Gastrocnemius medialis (tissue), 3 donors: ENCODE measurements around the gene CLINT1.

DNA sequence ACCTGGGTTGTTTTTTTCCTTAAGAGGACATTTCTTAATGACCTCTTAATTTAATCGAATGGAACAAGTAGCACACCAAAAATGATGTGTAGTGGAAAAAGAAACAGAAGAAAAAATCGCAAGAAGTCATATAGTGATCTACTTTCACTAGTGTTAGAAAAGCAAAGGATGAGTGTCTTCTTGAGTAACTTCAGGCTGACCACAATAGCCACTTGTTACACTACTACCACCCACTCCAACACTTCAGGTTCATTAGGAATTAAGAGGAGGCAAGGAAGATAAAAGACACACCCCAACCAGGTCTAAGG lies 815 bp downstream of the CLINT1 start:
- PRO-cap = no peak
- RAMPAGE, long total RNA, 3 experiments = no peak in any of the 3 experiments

DNA sequence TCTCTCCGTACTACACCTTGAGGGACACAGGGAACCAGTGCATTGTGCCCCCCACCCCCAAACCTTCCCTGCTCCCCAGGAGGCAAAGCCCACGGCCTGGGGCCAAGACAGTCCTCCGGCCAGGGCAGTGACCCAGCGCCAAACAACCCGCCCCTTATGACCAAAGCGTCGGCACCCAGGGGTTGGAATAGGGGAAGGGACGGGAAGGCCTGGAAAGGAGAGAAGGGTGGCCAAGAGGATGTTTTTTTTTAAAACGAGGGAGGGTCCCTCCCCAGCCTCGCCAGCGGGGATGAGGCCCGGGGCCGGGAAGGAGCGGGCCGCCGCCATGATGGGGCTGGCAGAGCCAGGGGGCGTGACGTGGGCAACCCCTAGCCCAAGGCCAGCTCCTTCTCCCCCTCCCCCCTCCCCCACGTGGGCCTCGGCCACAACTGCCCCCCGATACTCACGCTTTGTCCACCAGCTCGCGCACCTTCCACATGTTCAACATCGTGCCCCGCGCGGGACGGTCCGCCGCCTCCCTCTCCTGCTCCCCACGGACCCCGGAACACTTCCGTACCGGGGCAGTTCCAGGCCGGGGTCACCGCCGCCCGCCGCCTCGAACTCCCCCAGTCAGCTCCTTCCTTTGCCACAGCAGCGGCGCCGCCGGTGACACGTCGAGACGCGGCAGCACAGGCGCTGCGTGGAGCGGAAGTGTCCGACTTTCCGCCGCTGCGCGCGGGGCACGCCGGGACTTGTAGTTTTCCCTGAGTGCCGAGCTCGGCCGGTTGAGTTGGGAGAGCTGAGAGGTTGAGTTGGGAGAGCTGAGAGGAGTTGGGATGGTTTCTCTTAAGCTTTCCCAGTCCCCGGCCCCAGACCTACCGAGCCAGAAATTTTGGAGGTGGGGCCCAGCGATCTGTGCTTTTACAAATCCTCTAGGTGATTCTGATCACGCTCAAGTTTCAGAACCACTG lies at the start of gene CLINT1:
Gene CLINT1 (minus strand): TSS at position 662 of the 950 bp plus-strand sequence.
- PRO-cap = bidirectional peak, plus-strand start at position 746 of the sequence, minus-strand start at position 647 of the sequence
- RAMPAGE, long total RNA, 3 experiments = start-site peak on the minus strand in 3 of 3 experiments, centred at positions 575 to 608 of the sequence, 2,334 to 4,117 reads per replicate

DNA sequence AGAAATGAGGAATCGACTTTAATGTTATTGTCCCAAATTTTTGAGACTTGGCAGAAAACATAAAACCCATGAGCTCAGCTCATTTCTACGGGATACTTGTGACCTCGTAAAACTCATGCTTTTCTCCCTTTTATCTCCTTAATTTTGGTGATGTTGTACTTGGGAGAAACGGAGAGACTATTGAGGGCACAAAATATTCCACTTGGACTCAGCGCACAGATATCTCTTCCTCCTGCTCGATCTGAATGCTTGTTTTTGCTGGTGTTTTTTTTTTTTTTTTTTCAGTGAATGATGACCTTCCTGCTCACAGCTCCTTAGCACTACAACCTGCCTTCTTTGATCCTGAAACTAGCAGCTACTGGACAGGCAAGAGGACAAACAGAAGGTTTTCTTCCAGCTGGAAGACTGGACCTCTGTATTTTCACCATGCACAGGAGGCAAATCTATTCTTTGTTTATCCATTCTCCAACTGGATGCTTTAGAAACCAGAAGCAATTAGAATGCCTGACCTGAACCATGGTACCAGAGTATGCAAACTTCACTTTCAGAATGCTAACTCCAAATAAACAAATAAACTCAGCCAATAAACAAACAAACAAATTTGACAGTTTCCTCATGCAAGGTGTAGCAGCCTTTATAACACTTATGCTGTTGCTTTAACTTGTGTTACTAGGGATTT lies 296.5 kb downstream of the EBF1 start:
- PRO-cap = no peak
- RAMPAGE, long total RNA, 3 experiments = no peak in any of the 3 experiments

GRCh38 chr5:158972666-158973160 lies 127.0 kb downstream of the EBF1 start:
- PRO-cap = no peak
- RAMPAGE, long total RNA, 3 experiments = no peak in any of the 3 experiments

DNA sequence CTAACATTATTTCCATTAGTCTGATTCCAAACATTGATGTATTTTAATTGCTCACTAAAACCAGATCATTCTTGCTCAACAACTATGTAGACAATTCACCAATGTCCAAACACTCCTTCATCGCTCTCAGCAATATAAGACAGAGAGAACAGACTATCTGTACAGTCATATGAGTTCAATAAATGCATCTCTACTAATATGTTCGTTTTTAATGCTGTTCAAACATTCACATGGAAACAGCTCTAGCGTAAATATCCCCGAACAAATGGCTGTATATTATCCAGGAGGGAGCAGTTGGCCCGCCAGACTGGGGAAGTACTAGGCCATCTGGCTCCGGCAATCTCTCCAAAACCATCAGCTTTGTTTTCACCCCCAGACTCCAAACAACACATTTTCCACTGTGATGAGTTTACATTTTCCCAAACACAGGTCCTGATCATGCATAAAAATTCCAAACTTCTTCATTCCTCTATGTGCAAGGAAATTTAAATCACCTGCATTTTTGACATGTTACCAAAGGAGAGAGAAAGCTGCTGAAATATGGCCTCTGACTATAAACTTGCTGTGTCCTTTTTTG lies 8.7 kb downstream of the EBF1 start:
- PRO-cap = no peak
- RAMPAGE, long total RNA, 3 experiments = no peak in any of the 3 experiments

DNA sequence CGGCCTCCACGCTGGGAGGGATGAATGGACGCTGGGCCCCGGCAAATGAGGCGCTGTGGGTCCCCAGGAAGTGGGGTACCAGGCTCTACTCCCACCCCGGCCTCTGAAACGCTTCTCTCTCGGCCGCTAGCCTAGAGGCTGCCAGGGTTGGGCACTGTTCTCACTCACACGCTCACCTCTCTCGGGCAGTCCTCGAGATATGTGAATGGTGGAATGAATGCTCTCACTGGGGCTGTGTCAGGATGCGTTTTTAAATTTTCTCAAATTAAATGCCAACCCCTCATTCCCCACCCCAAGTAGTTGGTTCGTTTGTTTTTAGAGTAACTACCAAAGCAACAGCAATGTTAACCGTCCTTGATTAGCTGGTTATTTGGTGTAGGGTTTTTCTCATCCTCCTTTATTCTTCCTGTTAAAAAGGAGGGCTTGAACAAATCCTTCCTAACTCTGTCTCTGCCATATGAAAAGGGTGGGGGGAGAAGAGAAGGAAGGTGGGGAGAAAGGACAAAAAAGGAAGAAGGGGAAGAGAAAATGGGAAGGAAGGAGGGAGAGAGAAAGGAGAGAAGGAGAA lies 1.3 kb upstream of the EBF1 start:
- PRO-cap = no peak
- RAMPAGE, long total RNA, 3 experiments = no peak in any of the 3 experiments

GRCh38 chr5:159102893-159103144 lies 3.1 kb upstream of the EBF1 start:
- PRO-cap = no peak
- RAMPAGE, long total RNA, 3 experiments = no peak in any of the 3 experiments

GRCh38 chr5:159162737-159163705 lies 46.3 kb downstream of the RNF145 start:
- PRO-cap = no peak
- RAMPAGE, long total RNA, 3 experiments = no peak in any of the 3 experiments

- PRO-cap = no peak
- RAMPAGE, long total RNA, 3 experiments = no peak in any of the 3 experiments
Measured at GRCh38 chr5:160007627-160007988, 1.3 kb upstream of the TTC1 start.

GRCh38 chr5:160077625-160078385 lies 41.4 kb downstream of the PWWP2A start:
- PRO-cap = no peak
- RAMPAGE, long total RNA, 3 experiments = no peak in any of the 3 experiments

DNA sequence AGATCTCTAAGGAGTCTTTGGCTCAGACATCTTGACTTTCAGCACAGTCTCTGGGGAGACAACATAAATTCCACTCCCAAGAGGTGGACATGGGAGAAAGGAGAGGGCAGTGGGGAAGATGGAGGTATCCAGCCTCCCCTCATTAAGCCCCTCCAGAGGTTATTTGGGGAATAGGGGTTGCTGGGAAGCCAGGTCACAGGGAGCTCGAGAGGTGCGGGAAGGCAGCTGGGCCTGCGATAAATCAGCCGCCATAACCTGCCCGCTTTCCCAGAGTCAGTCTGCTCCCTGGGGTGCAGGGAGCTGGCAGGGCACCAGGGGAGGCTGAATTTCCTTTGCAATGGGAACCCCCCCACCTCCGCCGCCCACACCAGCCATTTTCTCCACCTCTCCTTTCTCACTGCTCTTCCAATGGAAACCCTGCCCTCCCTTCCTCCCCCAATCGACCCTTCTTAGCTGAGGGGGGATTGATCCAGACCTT lies 54.0 kb upstream of the FABP6 start:
- PRO-cap = no peak
- RAMPAGE, long total RNA, 3 experiments = no peak in any of the 3 experiments

GRCh38 chr5:160261929-160262531 lies 32.7 kb downstream of the FABP6 start:
- PRO-cap = no peak
- RAMPAGE, long total RNA, 3 experiments = no peak in any of the 3 experiments

DNA sequence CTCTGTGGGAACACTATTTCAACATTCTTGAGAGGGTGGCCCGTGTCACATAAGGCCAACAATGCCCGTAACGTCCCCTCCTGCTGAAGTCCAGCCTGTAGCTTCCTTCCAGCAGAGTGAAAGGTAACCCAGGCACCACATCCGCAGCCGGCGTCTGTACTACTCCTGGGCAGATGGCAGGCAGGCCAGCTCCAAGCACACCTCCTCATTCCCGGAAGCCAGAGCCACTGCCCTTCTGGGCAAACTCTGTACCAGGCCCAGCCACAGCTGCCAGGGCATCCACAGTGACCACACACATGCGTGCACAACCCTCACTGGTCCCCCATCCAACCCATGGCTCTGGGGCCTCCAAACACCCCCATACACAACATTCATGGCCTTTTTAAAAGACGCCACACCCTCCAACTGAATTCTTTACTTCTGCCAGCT lies 18.1 kb downstream of the CCNJL start:
- PRO-cap = no peak
- RAMPAGE, long total RNA, 3 experiments = no peak in any of the 3 experiments

DNA sequence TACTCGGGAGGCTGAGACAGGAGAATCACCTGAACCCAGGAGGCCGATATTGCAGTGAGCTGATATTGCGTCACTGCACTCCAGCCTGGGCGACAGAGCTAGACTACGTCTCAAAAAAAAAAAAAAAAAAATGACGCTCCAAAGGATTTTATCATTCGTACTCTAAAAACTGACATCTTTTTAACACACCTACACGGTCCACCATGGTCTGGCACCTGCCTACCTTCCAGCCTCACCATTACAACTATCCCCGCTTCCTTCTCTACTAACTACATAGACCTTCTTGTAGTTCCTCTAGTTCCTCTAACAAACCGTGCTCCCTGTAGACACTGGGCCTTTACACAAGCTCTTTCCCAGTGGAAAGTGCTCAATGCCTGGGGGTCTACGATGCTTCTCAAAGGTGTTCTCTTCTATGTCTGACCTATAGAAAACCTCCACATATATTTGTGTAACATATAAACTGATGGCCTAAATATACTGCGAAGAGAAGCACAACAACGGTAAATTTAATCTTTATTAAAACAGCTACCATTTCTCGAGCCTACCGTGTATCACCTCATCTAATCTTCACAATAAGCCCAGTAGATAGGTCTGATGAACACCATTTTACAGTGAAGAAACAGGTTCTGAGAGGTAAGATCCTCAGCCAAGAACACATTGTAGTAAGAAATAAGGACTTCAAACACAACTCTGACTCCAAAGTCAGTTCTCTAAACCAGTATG lies 1.0 kb downstream of the SLU7 start:
- PRO-cap = no peak
- RAMPAGE, long total RNA, 3 experiments = no peak in any of the 3 experiments

GRCh38 chr5:160507136-160507517 lies 85.5 kb downstream of the PTTG1 start:
- PRO-cap = no peak
- RAMPAGE, long total RNA, 3 experiments = no peak in any of the 3 experiments

- PRO-cap = no peak
- RAMPAGE, long total RNA, 3 experiments = no peak in any of the 3 experiments
Measured at GRCh38 chr5:160628019-160628769, 206.5 kb downstream of the PTTG1 start.

DNA sequence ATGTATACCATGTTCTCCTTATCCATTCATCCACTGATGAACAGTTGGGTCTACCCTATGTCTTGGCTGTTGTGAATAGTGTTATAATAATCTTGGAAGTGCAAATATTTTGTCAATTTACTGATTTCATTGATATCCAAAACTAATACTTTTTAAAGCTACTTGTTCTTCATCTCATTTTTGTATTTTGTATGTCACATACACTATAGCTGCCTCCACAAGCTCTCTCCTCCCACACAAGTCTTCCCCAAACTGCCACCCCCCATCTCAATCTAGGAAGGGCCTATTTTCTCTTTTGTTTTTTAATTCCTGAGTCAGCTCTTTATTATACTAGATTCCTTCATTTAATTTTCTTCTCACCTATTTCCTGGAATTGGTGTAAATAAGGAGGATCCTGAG lies 277.5 kb downstream of the GABRB2 start:
- PRO-cap = no peak
- RAMPAGE, long total RNA, 3 experiments = no peak in any of the 3 experiments

DNA sequence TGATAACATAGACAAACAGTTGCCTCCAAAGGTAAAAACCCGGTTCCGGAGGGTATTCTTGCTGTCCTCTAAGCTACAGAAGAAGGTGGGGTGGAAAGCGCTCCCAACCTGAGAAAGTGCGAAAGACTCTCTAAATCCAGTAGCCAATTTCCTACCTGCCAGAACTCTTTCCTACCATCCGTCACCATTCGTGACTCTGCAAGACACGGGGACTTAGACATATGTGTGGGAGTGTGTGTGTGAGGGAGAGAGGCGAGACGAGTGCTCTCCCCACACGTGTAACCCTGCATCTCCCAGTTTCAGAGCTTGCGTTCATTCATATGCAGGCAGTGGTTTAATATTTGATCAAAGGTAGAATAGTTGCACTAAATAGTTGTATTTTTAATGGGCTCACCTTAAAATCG lies 482 bp upstream of the GABRA1 start:
- PRO-cap = no peak
- RAMPAGE, long total RNA, 3 experiments = no peak in any of the 3 experiments

DNA sequence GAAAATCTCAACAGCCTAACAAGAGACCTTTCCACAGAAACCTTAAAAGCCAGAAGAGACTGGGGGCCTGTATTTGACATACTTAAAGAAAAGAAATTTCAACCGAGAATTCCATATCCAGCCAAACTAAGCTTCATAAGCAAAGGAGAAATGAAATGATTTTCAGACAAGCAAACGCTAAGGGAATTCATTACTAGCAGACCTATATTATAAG lies 540.5 kb upstream of the CCNG1 start:
- PRO-cap = no peak
- RAMPAGE, long total RNA, 3 experiments = no peak in any of the 3 experiments

DNA sequence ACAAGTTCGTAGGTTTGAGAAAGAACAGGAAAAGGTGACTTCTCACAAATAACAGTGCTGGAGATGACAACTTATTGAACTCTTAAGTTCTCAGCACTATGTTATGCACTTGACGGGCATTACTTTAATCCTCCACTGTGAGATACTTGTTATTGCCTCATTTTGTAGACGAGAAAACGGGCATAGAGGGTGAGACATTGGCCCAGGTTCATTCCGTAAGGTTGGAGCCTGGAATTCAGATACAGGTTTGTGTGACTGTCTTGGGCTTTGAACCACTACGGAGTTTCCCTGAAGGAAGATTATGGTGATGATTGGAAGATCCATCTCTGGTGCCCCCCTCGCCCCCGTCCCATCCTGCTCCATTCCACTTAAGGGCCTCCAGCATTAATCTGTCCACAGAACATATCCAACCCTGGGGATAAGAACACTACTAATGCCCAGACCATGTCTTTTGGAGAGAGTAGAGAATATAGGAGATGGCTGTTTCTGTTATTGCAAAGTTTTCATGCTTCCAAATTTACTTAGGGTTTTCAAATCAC lies 756 bp downstream of the MAT2B start:
- PRO-cap = no peak
- RAMPAGE, long total RNA, 3 experiments = no peak in any of the 3 experiments